ENCODE measurements around the gene KLHL25.

DNA sequence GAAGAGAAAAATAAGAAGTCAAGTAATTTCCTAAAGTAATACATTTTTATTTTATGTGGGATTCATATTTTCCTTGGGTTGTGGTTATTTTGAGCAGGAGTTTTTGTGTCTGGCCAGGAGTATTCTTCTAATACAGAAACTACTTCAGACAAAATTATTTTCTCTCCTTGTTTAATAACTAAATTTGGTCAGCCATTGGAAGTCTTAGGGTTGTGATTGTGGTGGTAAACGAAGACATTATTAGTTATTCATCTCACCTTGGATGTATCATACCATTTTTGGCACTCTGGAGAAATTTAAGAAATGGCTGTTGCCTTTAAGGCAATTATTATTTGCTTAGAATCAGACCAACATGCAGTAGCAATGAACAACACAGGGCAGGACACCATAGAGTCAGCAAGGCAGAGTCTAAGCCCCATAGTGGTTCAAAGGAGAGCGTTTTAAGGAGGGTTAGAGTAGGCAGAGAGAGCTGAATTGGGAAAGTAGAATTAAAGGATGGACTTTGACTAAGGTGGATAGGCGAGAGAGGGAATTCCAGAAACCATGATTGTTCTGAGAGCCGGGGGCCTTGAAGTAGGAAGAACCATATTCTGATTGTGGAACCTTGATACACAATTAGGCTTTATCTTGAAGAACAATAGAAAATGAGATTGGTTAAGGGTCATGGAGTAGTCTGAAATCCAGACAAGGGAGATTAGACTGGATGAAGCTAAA, 186.4 kb downstream of the KLHL25 start:
- RRBS, result no CpG with 5 or more reads among the region's 4 CpGs

- RRBS, result no CpG with 5 or more reads among the region's 3 CpGs
Observed at GRCh38 chr15:85620656-85621104, 174.0 kb downstream of the KLHL25 start.

GRCh38 chr15:85664502-85664750, 130.3 kb downstream of the KLHL25 start:
- RRBS, result no CpG with 5 or more reads among the region's 3 CpGs

DNA sequence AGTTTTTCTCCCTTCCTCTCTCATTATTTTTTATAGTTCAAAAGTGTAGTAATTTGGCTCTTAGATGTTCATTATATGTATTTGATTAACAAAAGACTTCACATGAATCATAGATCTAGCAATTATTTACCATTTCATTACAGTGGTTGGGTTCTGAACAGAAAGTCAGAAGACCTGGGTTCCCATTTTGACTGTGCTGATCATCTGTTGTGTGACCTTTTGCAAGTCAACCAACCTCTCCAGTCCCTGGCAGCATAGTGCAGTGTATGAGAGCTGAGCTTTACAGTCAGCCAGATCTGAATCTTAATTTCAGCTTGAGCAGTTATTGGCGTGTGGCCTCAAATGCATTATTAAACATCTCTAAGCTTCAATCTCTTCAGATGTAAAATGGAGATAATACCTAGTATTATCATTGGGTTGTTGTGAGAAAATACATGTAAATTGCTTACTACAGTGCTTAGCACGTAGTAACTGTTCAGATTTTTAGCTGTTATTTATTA, 104.2 kb downstream of the KLHL25 start:
- RRBS, result no CpG with 5 or more reads among the region's 2 CpGs

- RRBS, result no CpG with 5 or more reads among the region's 3 CpGs
Observed at GRCh38 chr15:85704648-85705448, 89.9 kb downstream of the KLHL25 start.

DNA sequence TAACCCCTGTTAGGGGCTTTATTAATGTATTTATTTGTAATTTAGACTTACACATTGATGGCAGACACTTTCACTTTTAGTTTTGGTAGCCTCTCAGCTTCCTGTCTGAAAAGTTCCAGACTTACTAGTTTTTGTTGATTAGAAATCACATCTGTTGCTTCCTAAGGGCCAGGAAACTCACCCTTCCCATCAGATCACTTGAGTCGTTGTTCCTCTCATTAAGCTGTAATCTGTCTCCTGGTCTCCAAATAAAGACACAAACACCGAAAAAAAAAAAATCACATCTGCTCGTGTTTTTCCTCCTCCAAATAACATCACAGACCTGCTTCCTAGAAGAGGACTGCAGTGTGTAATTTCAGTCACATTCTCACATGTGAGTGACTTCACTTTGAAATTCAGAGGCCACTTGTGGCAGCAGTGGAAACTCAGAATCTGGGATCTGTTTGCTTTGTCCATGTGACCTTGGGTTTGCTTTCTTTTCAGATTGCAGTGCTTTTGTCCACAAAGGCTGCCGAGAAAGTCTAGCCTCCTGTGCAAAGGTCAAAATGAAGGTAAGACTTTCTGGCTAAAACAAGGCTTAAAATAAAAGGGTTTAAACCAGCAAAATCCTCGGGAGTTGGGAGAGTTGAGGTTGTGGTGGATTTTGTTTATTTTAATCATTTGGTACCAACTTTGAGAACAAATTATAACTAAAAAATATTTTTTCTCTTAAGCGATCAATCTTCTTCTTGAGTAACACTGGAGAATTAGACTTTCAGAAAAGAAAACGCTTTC, 87.0 kb downstream of the KLHL25 start:
- RRBS, result no CpG with 5 or more reads among the region's 7 CpGs

DNA sequence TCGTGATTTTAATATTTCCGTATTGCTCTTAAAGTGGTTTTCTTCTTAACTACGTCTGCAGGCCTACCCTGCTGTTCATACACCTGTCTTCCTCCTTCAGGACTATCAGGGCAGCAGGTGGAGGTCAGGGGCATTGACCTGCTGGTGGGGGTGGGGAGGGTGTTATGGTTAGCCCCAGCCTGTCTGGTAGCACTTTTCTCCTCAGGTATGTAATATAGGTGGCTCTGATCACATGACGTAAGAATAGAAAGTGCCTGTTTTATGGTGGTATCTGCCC, 86.4 kb downstream of the KLHL25 start:
- RRBS, result no CpG with 5 or more reads among the region's 4 CpGs

GRCh38 chr15:85721785-85722435, 72.8 kb downstream of the KLHL25 start:
- RRBS, result no CpG with 5 or more reads among the region's 8 CpGs

DNA sequence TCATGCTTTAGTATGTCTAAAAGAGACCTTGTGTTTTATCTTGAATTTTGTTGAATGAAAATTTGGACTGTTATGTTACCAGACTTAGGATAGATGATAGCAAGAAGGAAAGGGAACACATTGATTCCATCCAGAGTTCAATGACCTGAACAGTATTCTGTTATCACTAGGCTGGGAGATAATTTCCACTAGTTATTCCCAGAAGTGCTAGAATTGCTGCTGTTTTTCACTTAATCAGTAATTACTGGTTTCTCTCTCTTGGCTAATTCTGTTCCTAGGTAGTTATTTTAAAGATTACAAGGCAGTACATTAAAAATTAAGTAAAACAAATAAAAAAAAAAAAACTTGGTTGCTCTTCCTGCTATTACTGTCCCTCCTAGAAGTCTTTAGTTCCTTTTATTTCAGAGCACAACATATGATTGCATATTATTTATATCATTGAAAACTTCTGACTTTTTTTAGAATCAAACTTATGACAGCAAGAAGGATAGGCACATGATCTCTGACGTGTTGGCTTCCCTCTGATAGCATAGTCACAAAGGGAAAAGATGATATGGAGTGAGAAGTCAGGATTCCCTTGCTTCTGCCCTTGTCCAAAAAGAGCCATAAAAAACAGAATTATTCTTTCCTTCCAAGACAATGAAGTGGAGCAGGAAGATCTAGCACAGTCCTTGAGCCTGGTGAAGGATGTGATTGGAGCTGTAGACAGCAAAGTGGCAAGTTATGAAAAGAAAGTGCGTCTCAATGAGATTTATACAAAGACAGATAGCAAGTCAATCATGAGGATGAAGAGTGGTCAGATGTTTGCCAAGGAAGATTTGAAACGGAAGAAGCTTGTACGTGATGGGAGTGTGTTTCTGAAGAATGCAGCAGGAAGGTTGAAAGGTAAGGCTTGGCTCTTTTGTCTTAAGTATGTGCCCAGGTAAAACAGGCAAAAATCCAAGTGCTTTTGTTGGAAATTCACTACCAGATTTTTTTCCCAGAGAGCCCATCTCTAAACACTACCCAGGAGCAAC, 72.0 kb downstream of the KLHL25 start:
- RRBS, result no CpG with 5 or more reads among the region's 4 CpGs

DNA sequence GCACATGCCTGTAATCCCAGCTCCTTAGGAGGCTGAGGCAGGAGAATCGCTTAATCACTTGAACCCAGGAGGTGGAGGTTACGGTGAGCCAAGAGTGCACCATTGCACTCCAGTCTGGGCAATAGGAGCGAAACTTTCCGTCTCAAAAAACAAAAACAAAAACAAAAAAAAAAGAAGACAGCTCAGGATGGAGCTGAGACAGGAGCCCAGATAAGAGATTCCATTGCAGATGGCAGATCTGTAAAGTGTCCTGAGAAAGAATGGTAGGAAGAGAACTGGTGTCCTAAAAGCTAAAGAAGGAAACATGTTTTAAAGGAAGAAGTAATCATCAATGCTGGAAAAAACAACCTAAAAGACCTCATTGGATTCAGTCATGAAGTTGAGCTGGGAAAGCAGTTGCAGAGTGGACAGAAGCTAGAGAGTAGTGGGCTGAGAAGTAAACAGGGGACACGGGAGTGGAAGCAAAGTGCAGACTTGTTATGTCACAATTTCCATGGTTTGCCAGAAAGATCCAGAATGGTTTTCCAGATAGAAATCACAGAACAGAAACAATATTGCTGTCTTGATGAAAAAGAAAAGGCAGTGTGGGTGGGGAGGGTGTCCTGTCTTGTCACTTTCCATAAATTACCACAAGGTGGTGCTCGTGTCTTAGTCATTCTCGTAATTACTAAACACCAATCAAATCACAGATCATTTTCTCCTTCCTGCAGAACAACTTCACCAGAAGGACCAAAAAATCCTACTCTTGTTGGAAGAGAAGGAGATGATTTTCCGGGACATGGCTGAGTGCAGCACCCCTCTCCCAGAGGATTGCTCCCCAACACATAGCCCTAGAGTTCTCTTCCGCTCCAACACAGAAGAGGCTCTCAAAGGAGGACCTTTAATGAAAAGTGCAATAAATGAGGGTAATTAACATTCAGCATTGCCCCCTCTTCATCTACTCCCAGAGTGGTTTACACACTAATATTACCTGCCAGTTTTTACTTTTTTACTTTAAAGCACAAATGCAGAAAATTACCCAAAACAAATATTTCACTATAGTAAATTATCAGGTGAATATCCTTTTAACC, 64.6 kb downstream of the KLHL25 start:
- RRBS, result no CpG with 5 or more reads among the region's 9 CpGs

DNA sequence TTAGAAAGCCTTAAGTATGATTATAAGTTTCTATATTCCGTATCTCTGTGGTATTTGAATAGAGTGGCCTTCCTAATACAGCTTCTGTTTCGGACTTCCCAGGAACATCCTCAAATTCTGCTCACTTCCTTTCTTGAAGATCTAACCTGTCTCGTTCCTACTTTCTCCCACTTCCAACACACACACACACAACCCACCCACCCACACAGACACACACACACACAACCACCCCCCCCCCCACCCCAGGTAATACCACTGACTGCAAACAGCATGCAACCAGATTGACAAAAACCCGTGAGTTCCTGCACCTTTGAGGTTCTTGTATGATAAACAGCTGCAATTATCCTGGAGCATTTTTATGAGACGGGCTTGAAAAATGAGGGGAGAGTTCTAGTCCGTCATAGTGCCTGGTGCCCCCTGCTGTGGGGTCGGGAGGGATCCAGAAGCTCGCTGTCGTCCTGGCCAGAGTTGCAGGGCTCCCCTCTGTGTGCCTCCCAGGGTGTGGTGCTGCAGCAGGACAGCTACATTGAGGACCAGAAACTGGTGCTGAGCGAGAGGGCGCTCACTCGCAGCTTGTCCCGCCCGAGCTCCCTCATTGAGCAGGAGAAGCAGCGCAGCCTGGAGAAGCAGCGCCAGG, 54.1 kb downstream of the KLHL25 start:
- RRBS, result no CpG with 5 or more reads among the region's 16 CpGs

- RRBS, result 1% methylated on average over 42 of the region's 96 CpGs
Observed at GRCh38 chr15:85793926-85794976, at the start of gene KLHL25. TSS of gene KLHL25 (minus strand) at chr15:85794925.

GRCh38 chr15:85838634-85839269, 44.0 kb upstream of the KLHL25 start:
- RRBS, result no CpG with 5 or more reads among the region's 9 CpGs

DNA sequence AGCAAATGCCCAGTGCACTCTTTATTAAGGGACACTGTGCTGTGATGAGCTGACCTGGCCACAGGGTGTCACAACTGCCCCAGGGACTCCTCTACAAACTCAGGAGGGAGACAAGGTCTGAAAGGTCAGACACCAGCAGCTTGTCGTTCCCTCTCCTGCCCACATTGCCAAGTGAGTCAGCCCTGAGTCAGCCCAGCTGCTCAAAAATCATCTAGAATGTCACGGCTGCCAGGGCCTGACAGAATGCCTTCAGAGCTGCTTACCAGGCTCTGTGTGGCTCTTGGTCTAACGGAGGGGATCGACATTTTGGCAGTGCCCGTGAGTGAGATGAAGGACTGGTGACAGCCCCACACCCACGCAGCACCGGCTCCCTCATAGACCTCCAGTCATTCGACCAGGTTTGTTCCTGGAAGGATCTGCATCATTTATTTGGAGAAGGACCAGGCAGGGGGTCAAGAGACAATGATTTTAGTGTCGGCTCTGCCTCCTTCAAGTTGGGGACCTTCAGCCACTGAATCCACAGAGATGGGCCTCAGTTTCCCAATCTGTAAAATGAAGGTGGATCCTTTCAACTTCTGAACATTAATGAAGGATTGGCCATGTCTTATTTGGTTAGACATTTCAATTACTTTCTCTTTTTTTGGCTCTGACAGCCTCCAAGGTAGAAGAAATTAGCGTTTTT, 545.2 kb downstream of the AGBL1 start:
- RRBS, result no CpG with 5 or more reads among the region's 10 CpGs

- RRBS, result no CpG with 5 or more reads among the region's 2 CpGs
Observed at GRCh38 chr15:87487525-87487920, 769.0 kb downstream of the NTRK3 start.

DNA sequence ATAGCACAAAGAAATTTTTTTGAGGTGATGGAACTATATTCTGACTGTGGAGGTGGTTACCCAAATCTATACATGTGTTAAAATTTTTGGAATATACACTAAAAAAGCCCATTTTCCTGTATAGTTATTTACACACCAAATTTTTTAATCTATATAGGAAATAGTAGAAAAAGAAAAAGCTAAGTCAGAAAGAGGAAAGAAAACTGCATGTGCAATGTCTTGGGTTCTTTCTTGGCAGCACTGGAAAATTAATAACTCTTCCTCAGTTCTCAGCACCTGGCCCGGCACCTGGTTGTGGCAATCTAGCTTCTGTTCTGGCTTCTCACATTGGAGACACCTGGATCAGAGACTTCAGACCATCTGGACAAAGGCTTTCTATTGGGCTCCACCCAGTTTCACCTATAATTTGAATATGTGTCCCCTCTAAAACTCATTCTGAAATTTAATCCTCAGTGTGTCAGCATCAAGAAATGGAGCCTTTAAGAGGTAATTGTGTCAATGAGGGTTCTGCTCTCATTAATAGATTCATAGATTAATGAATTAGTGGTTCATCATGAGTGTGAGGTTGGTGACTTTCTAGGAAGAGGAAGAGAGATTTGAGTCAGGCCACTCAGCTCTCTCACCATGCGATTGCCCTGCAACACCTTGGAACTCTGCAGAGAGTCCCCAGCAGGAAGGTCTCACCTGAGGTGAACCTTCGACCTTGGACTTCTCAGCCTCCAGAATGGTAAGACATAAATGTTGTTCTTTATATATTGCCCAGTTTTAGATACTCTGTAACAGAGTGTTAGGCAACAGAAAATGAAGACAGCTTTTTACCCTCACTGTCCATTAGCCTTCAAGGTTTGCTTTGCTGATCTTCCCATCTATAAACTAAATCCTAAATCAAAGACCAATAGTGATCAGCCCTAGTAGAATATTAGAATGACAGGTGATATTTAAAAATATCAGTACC, 679.9 kb downstream of the NTRK3 start:
- RRBS, result no CpG with 5 or more reads among the region's 3 CpGs

- RRBS, result 2% methylated on average over 4 of the region's 39 CpGs
Observed at GRCh38 chr15:88255594-88255907, 988 bp downstream of the NTRK3 start.

DNA sequence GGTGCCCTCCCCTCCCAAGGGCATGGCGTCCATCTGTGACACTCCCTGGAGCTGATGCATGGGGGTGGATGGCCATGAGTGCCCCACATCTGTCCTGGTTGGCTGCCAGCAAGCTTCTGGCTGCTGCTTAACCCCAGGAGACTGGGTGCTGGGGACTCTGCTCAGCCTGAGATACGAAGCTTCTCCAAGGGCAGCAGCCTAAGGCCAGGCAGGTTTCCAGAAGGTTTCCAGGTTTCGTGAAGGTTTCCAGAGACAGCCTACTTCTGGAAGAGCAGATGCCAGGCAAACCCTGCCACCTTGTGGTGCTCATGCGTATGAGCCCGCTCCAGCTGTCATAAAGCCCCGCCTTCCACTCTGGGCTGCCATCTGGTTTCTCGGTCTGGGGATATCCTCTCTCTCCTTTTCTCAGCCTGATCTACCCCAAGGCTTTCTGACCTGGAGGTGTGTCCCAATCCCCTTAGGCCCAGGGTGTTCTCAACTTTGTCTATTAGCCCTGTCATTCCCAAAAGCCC, 12.2 kb downstream of the MRPL46 start:
- RRBS, result no CpG with 5 or more reads among the region's 7 CpGs

- RRBS, result no CpG with 5 or more reads among the region's 13 CpGs
Observed at GRCh38 chr15:88630019-88630757, 8.6 kb upstream of the ISG20 start.

GRCh38 chr15:88635123-88635478, 3.7 kb upstream of the ISG20 start:
- RRBS, result no CpG with 5 or more reads among the region's 2 CpGs

Data from T47D (cell line).